H4 (cell line): ENCODE results near the genes ADCYAP1 and EMILIN2.

DNA sequence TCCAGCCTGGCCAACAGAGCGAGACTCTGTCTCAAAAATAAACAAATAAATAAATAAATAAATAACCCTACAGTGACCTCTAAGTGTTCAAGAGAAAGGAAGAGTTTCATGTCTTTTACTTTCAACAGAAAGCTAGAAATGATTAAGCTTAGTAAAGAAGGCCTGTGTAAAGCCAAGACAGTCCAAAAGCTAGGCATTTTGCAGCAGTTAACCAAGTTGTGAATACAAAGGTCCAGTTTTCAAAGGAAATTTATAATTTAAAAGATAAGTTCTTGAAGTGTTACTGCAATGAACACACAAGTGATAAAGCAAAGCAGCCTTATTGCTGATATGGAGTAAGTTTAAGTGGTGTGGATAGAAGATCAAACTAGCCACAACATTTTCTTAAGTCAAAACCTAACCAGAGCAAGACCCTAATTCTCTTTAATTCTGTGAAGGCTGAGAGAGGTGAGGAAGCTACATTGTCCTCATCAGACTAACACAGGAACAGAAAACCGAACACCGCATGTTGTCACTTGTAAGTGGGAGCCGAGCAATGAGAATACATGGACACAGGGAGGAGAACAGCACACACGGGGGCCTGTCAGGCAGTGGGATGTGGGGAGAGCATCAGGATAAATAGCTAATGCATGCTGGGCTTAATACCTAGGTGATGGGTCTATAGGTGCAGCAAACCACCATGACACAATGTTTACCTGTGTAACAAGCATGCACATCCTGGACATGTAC is 12.1 kb downstream of the USP14 start:
- RAMPAGE, long total RNA, result no peak

DNA sequence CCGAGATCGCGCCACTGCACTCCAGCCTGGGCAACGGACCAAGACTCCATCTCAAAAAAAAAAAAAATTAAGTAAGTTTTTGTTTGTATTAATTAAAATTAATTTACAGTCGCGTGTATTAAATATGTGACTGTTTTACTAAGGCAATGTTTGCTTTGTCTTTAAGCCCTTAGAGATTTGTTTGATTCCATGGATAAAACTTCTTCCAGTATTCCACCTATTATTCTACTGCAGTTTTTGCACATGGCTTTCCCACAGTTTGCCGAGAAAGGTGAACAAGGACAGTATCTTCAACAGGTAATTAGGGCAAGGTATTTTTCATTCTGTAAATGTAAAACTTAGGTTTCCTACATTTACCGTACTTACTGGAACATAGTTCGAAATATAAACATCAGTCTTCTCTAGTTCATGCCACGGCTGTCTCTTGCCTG is 38.1 kb downstream of the USP14 start:
- RAMPAGE, long total RNA, result no peak

GRCh38 chr18:217425-217910 is 50.4 kb downstream of the THOC1 start:
- RAMPAGE, long total RNA, result no peak

GRCh38 chr18:362557-362872 is 94.7 kb upstream of the THOC1 start:
- RAMPAGE, long total RNA, result no peak

DNA sequence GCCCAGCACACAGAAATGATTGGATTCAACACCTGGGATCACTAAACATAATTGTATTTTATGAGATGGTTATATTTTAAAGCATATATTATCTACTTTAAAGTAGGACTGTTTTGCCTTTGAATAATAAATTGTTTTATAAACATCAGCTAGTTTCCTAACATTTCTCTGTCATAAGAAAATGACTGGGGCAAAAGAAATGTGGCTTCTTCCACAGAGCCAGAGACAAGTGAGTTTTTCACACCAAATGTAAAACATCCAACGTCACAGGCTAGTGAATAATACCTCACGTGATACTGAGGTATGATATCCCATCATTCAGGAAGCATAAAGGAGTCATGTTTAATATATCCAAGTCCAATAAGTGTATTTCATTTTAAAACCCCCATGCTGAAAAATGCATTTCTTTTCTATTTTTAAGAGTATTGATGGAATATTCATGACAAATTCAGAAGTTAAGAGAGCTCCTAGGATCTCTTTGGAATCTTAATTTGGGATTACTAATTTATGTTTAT is 5.9 kb downstream of the COLEC12 start:
- RAMPAGE, long total RNA, result no peak

DNA sequence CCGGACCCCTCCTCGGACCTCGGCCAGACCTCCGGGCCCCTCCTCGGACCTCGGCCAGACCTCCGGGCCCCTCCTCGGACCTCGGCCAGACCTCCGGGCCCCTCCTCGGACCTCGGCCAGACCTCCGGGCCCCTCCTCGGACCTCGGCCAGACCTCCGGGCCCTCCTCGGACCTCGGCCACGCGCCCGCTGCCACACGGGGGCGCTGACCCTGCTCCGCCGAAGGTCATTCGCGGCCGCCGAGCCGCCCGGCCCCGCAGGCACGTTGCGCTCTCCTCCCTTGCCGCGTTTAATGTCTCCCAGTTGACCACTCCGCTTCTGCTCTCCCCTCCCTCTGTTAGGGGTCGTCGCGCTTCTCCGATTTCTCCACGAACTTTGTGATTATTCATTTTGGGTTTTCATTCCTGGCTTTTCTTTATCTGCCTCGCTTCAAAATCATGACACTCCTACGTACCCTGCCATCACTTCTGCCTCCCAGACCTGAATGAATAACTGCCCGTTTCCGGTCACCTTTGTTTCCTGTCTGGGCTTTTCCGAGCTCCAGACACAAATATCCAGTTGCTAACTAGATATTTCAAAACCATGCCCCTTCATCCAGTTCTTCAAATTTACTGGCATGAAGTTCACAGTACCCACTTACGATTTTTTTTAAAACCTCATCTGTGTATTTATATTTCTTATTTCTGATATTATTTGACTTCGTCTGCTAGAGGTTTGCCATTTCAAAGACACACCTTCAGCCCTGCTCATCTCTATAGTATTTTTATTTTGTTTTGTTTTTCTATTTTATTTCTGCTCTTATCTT is 14.8 kb upstream of the COLEC12 start:
- RAMPAGE, long total RNA, result no peak

DNA sequence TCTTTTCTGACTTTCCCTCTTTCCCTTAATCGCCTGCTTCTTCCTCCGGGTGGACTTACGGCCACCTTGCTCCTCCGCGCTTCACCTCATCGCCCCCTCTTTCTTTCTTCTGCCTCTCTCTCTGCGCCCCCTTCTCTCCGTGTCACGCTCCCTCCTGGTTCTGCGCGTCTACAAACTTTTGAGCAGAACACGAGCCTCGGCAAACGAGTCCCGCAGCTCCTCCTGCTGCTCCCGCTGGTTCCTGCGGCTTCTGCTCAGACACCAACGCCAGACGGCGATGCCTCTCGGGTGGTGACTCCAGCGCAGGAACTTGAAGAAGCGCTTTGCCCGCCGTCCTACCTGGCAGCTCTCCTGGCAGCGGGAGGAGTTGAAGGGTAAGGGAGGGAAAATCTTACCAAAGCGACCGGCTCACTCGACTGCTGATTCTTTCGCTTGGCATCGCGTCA is at the start of gene ADCYAP1:
ADCYAP1 (plus strand) TSS at position 185 of the 446 bp plus-strand sequence.
- RAMPAGE, long total RNA, result no peak

- RAMPAGE, long total RNA, result no peak
Observed at GRCh38 chr18:2350445-2351037, 220.8 kb downstream of the METTL4 start.

DNA sequence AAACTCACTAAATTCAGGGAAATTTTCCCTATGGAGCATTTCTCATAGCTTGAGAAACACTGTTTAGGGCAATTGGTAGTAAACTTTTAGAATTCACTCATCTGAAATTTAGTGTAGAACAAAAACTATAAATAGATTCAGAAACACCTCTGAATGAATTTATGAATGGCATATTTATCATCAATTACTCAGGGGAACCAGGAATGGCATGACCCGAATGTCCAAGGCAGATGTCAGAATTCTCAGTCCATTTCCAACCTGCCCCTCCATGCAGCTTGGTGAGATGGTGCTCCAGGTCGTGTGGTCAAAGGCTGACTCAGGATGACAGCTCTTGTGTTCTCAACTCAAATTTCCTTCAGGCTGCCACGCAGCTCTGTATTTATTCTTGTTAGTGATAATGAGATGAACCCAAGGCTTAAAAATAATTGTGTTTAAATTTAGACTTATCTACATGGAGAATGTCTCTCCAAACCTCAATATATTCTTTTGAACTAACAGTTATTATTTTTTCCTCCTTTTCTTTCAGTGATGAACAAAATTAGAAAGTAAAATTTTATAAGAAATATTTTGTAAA is 146.9 kb downstream of the METTL4 start:
- RAMPAGE, long total RNA, result no peak

GRCh38 chr18:2515823-2516742 is 55.2 kb downstream of the METTL4 start:
- RAMPAGE, long total RNA, result no peak

DNA sequence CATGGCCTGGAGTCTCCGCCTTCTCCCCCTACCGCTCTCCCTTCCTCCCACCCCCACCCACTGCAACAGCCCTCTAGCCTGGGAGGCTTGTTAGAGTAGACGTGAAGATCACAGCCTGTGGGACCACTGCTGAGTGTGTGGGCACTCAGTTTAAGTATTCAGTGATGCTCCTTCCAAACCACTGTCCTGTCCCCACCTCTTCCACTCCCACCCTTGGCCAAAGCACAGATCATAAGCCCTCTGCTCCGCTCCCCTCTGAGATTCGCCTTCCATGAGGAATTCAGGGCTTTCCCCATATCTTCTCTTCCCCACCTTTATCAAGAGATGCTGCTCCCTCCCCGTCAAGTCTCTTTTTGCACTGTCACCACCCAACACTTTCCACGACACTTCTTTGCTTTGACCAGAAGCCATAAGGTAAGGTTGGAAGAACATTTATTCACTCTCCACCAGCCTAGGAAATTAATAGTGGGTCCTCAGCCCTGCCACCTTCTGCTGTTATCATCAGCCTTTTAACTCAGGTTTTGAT is 1.8 kb downstream of the METTL4 start:
- RAMPAGE, long total RNA, result no peak

GRCh38 chr18:2605671-2606259 is 34.4 kb downstream of the NDC80 start:
- RAMPAGE, long total RNA, result no peak

GRCh38 chr18:2637395-2637806 is 18.1 kb upstream of the SMCHD1 start:
- RAMPAGE, long total RNA, result no peak

- RAMPAGE, long total RNA, result no peak
Observed at GRCh38 chr18:2700218-2700779, 44.8 kb downstream of the SMCHD1 start.

DNA sequence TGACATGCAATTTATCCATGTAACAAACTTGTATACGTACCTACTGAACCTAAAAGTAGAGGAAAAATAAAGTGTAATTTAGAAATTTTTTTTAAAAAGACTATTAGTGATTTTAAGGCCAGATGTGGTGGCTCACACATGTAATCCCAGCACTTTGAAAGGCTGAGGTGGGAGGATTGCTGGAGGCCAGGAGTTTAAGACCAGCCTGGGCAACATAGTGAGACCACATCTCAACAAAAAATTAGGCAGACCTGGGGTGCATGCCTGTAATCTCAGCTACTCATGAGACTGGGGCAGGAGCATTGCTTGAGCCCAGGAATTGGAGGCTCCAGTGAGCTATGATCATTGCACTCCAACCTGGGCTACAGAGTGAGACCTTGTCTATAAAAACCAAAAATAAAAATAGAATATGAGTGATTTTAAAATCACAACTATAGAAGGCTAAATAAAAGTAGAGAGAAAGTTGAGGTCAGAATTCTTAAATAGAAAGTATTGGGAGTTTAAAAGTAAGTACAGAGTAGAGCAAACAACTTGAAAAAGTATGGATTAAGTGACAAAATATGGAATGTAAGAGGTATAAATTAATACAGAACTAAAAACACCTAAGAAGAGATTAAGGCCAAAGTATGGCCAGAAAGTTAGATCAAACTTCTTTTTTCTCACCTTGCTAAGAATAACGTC is 81.9 kb downstream of the SMCHD1 start:
- RAMPAGE, long total RNA, result no peak

DNA sequence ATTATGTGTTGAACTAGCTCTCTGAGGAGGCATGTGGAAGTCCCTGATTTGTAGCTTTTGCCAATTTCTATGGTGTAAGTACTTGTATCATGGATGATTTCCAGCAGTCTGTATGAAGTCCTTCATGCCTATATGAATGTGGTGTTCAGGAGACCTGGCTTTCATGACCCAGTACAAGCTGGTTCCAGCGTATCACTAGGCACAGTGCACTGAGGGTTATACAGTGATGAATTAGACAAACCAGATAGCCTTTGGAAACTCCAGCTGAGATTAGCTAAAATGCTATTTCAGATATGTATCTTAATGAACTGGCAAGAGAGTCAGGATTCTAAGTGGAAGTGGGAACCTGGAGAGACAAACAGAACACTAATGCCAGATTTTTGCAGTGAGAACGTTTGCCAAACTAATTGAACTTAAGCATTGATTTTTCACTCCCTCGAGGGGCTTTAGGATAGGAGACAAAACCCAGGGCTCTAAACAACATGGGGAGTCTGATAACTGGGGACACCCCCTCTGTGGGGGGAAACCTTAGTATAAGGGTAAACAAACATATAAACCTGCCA is 66.1 kb upstream of the EMILIN2 start:
- RAMPAGE, long total RNA, result no peak

GRCh38 chr18:2846830-2847534 is at the start of gene EMILIN2:
TSS of gene EMILIN2 (plus strand) at chr18:2847006.
- RAMPAGE, long total RNA, result no peak

DNA sequence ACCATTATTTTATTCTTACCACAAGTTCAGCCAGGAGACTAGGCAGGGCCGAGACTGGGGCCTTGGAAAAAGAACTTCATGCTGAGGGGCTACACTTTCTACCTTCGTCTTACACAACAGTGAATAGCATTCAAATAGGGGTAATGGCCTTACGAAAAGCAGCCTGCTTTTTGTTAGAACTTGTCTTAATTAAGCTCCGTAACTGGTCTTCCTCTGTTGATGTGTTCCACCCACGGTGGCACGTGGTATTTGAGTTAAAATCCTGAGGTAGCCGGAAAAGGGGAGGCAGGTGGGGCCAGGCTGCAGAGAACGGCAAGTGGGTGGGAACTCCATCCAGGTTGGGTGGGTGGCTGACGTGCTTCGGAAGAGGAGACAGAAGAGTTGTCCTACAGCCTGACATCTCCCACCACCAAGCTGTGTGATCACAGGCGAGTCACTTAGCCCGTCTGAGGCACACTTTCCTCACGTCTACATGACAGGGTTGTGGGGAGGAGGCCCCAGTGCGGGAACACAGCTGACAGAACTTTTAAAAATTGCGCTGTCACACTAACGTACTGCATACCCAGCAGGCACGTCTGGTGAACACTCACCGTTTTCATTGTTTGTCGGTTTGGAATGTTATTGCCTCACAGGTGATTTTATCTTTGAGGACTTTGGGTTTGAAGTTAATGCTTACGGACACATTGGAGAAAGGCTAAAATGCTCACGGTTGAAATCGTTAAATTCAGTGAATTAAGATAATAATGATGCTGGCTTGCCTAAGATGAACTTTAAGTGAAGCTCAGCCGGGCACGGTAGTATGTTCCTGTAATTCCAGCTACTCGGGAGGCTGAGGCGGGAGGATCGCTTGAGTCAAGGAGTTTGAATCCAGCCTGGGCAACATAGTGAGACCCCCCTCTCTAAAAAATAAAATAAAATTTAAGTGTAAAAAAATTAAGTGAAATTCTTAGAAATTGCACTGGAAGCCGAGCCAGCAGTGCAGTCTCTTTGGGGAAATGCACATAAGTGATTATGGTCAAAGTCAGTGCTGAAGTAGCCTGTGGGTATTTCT is 8.8 kb downstream of the EMILIN2 start:
- RAMPAGE, long total RNA, result no peak

GRCh38 chr18:2901270-2902144 is 54.7 kb downstream of the EMILIN2 start:
- RAMPAGE, long total RNA, result no peak

GRCh38 chr18:2913246-2913955 is 66.6 kb downstream of the EMILIN2 start:
- RAMPAGE, long total RNA, result no peak